ENCODE measurements around the genes GPR160 and PRKCI.

DNA sequence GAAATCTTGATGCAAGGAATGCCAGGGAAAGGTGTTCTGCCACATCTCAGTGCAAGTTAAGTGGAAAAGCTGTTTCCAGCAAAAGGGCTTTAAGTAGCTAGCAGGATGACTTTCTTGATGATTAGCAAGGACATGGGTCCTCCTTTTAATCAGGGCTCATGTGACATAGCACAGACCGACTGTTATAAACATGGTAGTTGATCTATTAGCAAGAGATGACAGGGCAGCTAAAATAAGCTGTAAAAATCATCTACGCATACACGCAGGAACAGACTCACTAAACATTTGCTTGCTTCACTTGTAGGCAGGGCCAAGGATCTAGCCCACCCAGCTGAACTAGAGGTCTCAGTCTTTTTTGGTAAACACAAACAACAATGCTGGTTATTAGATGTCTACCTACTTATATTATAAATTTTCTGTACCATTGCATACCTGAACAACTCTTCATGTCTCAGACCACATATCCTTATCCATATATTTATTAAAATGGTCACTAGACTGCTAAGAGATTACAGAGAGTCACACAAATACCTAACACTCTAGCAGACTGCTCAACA lies 68.9 kb downstream of the GOLIM4 start:
- PRO-cap = no peak

DNA sequence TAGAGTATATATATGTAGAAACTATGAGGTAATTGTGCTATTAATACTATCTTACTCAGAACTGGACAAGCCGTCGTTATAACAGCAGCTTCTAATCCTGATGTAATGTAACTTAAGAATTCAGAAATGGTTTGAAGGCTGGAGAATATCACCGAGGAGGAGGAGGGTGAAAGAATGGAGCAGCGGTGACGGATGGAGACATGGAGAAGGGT lies 44.2 kb downstream of the GOLIM4 start:
- PRO-cap = no peak

DNA sequence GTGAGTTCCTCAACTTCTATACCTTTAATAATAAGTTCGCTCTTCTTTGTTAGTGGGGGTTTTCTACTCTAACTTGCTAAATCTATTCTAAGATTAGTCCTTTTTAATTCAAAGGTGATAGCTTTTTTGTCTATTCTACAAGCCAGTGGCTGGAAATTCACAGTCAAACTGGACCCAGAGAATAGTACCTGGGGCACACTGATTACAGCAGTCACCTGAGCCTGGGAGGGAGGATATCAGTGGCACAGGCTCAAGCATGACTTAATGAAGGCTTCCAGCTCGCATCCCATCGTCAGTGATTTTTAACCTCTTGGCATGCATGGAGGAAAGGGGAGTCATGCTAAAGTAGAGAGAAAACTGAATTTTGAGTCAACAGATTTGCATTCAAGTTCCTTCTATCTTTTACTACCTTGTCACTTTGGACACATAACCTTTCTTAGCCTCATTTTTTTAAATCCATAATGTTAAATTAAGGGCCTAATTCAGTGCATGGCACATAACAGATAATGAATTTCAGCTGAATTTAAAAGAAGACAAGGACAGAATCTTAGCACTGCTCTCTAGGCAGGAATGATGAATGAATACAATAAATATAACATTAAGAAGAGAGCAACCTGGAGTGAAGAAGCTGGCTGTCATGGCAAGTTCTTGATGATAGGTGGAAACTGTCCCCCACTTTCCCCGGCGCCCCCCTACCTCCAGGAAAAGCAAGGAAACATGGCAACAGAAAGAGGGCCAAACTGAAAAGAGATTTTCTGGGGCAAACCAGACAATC lies 24.7 kb downstream of the GOLIM4 start:
- PRO-cap = no peak

DNA sequence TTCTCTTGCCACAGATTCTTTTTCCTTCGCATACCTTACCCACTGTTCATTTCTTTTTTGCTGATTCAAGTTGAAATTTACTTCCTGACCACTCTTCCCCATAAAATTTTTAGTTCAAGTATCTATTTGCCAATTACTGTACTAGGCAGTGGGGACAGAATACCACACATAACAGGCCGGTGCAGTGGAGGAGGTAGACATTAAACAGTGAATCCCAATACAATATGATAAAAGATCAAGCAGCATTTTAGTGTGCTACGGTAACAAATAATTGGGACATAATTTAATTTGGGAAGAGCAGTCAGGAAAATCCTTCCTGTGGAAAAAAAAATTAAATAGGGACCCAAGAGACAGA lies 464.9 kb downstream of the MECOM start:
- PRO-cap = no peak

GRCh38 chr3:169305496-169305951 lies 358.0 kb downstream of the MECOM start:
- PRO-cap = no peak

- PRO-cap = no peak
These were observed 116.2 kb downstream of the MECOM start for GRCh38 chr3:169547223-169547721.

GRCh38 chr3:169754544-169755156 lies 14.7 kb downstream of the ACTRT3 start:
- PRO-cap = no peak

- PRO-cap = unidirectional peak, plus-strand start at chr3:169965785
These were observed 1.1 kb upstream of the SEC62 start for GRCh38 chr3:169965337-169965987.

GRCh38 chr3:170037392-170038571 lies at the start of gene GPR160:
Gene GPR160 (plus strand): TSS chr3:170037995.
- PRO-cap = bidirectional peak, plus-strand start at chr3:170038207, minus-strand start at chr3:170038008

DNA sequence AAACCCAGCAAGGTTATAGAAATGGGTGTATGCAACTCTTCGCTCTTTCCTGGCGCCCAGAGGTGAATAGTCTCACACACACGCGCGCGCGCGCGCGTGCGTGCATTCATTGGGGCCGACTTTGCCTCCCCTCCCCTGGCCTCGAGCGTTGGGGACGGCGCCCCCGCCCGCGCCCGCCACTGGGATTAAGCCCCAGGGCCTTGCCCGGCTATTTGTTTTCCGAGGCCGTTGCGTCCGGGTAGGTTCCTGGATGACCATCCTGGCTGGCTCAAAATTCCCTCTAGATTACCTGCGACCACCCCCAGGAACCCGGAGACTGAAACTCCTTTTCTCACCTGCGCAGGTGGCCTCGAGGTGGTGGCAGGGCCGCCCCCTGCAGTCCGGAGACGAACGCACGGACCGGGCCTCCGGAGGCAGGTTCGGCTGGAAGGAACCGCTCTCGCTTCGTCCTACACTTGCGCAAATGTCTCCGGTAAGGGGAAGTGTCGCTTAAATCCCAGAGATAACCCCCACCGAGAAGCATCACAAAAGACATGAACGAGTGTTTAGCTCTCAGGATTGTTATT lies 860 bp downstream of the GPR160 start:
- PRO-cap = unidirectional peak, minus-strand start at position 465 of the sequence

DNA sequence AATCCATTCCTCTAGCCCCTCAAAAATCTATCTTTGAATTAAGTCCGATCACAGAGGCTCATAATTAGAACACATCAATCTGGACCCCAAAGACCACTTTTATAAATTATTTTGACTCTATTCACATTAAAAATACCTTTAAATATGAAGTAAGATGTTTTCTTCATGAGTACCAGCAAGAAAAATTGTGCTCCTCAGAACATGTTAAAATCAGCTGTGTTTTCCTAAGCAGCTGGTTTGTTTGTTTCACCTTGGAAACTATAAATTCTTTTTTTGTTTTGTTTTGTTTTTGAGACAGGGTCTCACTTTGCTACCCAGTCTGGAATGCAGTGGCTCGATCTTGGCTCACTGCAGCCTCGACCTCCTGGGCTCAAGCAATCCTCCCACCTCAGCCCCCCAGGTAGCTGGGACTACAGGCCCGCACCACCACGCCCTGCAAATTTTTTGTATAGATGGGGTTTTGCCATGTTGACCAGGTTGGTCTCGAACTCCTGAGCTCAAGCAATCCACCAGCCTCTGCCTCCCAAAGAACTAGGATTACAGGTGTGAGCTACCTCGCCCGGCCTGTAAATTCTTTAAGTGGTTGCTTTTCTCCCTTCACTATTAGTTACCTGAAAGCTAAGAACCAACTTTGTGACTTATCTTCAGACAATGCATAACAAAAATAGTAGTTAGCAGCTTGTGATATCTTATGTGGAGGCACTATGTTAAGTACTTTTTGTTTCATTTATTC lies 40.0 kb downstream of the PHC3 start:
- PRO-cap = no peak

- PRO-cap = unidirectional peak, minus-strand start at chr3:170222048; bidirectional peak, plus-strand start at chr3:170222466, minus-strand start at chr3:170222311
These were observed at the start of gene PRKCI for GRCh38 chr3:170221763-170222636. Gene PRKCI (plus strand): TSS chr3:170222424.

GRCh38 chr3:170286493-170287037 lies 64.3 kb downstream of the PRKCI start:
- PRO-cap = no peak

- PRO-cap = no peak
These were observed 27.2 kb upstream of the SKIL start for GRCh38 chr3:170330153-170330886.

GRCh38 chr3:170355767-170356266 lies 1.7 kb upstream of the SKIL start:
- PRO-cap = no peak

DNA sequence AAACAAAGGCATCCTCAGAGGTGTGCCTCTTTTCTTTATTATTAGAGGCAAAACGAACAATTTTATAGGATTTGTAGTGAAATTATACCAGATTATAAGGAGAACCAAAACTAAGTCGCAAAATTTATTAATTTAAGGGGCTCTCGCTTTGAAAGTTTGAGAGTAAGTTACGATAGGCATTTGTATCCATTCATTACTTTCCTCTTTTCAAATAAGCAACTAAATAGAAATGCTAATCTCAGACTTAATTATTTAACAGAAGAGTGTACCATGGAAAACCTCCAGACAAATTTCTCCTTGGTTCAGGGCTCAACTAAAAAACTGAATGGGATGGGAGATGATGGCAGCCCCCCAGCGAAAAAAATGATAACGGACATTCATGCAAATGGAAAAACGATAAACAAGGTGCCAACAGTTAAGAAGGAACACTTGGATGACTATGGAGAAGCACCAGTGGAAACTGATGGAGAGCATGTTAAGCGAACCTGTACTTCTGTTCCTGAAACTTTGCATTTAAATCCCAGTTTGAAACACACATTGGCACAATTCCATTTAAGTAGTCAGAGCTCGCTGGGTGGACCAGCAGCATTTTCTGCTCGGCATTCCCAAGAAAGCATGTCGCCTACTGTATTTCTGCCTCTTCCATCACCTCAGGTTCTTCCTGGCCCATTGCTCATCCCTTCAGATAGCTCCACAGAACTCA lies 2.7 kb downstream of the SKIL start:
- PRO-cap = no peak

GRCh38 chr3:170419503-170420229 lies 998 bp downstream of the CLDN11 start:
- PRO-cap = bidirectional peak, plus-strand start at chr3:170419994, minus-strand start at chr3:170419831

- PRO-cap = no peak
These were observed 72.2 kb downstream of the CLDN11 start for GRCh38 chr3:170490932-170491173.

DNA sequence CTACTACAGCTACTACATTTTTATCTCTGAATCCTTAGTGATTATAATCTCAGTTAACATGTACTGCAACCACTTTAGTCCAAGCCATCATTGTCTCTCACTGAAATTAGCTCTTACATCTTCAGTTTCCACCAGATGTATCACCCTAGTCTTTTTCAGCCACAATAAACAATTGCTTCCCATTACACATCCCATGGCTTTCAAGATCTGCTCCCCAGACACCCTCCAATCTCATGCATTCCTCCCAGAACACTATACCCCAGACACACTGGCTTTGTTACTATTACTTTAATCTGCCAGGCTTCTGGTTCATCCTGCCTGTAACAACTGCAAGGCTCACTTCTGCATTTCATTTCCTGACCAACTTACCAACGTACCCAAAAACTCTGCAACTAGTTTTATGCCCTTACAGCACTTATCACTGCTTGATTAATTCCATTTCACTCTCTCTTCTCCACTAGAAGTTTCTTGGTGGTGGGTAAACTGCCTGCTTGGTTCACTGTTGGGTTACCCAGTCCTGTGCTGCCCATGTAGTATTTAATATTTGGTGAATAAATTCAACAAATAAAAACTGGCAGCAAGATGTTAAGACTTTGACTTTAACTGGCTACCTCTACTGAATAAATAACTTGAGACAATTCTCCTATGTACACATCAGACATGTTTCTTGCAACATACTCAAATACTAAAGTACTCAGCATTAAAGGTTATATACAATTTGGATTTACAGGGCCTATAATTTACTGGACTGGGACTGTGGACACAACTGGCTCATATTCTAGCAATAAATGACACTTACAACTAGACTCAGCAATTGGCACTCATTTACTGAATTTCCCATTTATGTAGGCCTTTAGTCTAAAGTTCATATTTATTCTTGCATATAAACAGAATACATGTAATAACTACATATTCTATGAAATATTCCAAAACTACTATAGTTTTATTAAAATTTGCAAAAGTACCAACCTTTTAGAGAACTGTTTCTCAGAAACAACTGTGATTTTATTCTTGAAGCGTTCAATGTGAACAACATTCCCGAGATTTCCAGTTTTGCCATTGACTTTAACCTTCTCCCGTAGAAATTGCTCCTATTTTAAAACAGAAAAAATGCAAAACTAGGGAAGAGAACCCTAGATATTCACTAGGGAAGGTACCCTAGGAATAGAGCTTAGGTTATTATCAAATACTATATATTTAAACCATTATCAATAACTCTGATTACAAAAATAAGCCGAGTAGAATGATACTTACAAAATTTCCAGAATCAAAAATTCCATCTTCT lies 2.5 kb downstream of the RPL22L1 start:
- PRO-cap = unidirectional peak, plus-strand start at position 460 of the sequence

GRCh38 chr3:171025365-171026061 lies 1.0 kb downstream of the SLC2A2 start:
- PRO-cap = no peak

Data from pulmonary lymph node (tissue), 1 donor.